Subcutaneous preadipocyte (primary cell): ENCODE measurements around a stretch of chr11.

DNA sequence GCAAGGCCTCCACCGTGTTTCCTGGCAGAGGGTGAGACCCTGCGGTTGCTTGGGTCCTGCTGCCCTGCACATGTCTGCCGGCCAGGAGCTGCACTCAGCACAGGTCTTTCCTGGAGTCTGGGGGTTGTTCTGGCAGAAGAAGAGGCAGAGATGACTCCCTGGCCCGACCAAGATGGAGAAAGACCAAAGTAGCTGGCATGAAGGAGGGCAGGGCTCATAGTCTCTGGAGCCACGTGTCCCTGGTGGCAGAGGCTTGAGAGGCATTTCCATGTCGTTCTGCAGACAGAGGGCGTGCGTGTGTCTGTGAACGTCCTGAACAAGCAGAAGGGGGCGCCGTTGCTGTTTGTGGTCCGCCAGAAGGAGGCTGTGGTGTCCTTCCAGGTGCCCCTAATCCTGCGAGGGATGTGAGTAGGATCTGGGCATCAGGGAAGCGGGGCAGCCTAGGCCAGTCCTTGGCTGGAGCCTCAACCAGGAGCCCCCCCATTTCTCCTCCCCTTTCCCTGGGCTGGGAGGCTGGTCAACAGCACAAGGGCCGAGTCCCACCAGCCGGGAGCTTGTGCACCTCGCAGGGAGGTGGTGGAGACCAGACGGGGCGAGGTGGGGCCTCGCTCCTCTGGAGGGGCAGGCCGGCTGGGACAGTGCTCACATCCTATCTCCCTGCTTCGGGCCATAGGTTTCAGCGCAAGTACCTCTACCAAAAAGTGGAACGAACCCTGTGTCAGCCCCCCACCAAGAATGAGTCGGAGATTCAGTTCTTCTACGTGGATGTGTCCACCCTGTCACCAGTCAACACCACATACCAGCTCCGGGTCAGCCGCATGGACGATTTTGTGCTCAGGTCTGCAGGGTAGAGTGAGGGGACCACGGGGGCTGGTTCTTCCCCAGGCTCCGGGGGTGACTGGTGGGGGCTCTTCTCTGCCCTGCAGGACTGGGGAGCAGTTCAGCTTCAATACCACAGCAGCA, 2.9 kb downstream of the SIDT2 start:
- CAGE, long polyA plus RNA, result no peak

- CAGE, long polyA plus RNA, result no peak
These were observed 10.7 kb downstream of the PCSK7 start for GRCh38 chr11:117220974-117221686.

- CAGE, long polyA plus RNA, result no peak
These were observed 15.4 kb downstream of the BACE1 start for GRCh38 chr11:117300639-117301045.

- CAGE, long polyA plus RNA, result no peak
These were observed 7.7 kb downstream of the FXYD2 start for GRCh38 chr11:117816796-117817221.

DNA sequence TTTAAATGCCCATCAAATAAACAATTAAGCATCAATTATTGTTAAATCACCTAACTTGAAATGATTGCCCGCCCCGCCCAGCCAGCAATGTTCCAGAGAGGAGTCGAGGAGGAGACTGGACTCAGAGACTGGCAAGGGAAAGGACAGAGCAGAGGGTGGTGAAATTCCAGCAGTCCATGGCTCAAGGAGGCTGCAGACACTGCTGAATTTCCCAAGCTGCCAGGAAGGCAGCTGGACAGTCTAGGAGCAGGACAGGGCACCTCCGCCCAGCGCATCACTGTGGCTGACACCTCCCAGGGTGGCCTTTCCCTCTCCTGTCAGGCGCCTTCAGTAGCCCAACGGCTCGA, 7.4 kb downstream of the FXYD6 start:
- CAGE, long polyA plus RNA, result no peak

DNA sequence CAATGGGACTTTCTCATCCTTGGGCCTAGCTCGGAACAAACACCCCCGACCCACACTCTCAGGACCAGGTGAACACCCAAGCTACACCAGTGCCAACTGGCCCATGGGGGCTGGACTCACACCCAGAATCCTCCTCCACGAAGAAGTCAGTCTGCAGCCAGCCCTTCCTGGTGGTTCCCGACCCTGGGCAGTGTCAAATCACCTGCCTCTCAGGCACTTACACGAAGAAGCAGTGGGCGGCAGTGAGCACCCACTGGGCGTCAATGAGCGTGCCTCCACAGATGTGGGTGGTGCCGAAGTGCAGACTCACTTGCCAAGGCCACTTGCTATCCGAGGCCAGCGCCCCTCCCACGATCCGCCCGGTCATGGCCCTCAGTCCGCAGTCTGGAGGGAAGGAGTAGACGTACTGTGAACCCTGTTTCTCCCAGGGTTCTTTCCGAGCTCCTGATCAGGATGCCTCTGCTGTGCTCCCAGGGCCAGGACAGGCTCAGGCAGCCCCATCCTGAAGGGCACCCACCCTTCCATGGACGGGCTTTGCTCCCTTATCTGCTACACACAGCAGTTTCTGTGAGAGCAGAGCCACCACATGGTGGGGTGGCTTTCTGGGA, 19.5 kb downstream of the TMPRSS13 start:
- CAGE, long polyA plus RNA, result no peak

GRCh38 chr11:117946814-117947233, 17.6 kb upstream of the TMPRSS13 start:
- CAGE, long polyA plus RNA, result no peak

DNA sequence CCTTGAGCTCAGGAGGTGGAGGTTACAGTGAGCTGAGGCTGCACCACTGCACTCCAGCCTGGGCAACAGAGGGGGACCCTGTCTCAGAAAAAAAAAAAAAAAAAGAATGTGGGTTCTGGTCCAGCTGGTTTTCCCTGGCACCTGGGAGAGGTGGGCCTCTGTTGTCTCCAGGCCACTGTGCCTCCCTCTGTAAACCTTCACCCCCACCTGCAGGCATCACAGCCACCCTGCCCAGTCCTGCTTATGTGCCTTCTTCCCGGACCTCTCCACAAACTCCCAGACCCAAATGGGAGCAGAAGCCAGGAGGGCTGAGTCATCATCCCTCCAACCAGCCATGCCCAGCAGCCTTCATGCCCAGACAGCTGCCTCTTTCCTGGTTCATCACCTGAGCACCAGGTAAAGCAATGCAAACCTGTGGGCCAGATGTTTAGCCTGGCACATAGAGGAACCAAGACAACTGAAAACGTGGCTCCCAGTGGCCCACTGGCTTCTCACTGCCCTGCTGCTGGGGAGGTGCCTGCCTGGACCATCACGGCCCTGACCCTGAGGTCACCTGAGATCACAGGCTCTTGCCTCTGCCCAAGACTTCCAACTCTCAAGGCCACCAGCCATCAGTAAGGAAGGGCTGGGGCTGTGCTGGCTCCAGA, 2.1 kb upstream of the TMPRSS4 start:
- CAGE, long polyA plus RNA, result no peak

- CAGE, long polyA plus RNA, result no peak
These were observed 6.7 kb downstream of the SCN4B start for GRCh38 chr11:118145937-118146392.

DNA sequence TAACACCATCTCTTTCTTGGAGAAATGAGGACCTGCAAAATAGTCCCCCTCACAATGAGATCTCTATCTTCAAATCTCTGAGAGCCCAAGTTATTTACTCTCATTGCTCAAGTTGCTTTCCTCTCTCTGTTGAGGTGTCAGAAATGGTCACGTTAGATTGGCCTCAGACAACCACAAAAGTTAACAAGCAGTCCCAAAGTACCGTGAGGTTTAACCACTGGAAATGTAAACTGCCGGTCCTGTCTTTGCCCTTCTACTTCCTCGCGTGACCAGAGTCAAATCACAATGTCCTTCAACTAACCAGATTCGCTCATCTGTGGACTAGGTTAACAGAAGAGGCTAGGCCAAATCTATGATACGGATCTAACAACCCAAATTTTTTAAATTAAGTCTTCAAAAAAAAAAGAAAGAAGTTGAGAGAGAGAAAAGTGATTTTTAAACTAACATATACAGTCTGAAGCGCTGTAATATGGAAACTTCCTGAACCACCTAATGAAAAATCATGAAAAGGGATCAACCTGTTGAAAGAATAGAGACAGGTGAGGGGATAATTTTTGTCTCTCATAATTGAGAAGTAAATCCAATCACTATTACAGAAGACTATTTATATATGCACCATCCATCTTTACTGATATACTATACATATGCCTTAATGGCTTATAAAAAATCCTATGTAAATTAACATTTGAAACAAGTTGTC, 3.2 kb upstream of the JAML start:
- CAGE, long polyA plus RNA, result no peak

- CAGE, long polyA plus RNA, result no peak
These were observed 4.0 kb downstream of the CD3D start for GRCh38 chr11:118338433-118339021.

- CAGE, long polyA plus RNA, result no peak
These were observed 35.2 kb downstream of the KMT2A start for GRCh38 chr11:118471505-118471928.

GRCh38 chr11:118503571-118505017, 23.2 kb upstream of the TTC36 start:
- CAGE, long polyA plus RNA, result no peak

- CAGE, long polyA plus RNA, result no peak
These were observed 3.2 kb upstream of the TTC36 start for GRCh38 chr11:118523601-118524866.

- CAGE, long polyA plus RNA, result no peak
These were observed 3.3 kb downstream of the TMEM25 start for GRCh38 chr11:118533846-118535069.

DNA sequence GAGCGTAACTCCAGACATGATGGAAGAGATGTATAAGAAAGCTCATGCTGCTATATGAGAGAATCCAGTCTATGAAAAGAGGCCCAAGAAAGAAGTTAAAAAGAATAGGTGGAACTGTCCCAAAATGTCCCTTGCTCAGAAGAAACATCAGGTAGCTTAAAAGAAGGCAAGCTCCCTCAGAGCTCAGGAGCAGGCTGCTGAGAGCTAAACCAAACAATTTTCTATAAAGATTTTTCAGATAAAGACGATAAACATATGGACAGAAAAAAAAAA, 4.4 kb downstream of the IFT46 start:
- CAGE, long polyA plus RNA, result no peak

DNA sequence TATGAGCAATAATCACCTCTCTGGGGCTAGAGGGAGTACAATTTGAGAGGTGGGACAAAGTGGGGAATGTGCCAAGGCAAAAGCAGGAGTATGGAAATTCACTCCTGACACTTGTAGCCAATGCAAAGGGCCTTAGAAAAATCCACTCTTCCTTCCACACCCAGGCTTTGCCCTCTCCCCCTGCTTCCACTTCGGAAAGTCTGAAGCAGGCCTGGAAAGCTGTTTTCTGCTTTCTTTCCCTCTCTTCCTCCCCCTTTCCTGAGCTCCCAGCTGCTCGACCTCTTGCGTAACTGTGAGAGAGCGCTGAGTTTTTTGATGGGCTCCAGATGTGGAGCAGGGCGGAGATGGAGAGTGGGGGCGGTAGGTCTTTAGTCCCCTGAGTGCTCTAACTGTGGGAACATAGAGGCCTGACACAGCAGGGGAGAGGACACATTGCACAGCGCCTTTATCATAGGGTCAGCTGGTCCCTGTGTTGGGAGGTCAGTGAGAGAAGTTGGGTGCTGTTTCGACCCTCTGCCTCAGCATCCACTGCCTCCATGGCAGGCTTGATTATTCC, 2.0 kb upstream of the PHLDB1 start:
- CAGE, long polyA plus RNA, result no peak

DNA sequence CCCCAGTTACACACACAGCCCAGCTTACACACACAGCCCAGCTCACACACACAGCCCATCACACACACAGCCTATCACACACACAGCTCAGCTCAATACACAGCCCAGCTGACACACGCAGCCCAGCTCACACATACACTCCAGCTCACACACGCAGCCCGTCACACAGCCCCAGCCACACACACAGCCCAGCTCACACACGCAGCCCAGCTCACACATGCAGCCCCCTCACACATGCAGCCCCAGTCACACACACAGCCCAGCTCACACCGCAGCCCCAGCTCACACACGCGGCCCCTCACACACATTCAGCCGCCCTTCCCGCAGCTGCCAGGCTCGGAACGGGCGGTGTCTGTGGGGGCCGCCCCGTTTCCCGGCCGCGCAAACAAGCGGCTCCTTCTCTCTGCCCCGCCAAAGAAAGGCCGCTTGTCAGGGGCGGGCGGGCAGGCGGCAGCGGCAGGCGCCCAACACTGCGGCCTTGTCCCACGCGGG, 1.9 kb downstream of the PHLDB1 start:
- CAGE, long polyA plus RNA, result no peak

DNA sequence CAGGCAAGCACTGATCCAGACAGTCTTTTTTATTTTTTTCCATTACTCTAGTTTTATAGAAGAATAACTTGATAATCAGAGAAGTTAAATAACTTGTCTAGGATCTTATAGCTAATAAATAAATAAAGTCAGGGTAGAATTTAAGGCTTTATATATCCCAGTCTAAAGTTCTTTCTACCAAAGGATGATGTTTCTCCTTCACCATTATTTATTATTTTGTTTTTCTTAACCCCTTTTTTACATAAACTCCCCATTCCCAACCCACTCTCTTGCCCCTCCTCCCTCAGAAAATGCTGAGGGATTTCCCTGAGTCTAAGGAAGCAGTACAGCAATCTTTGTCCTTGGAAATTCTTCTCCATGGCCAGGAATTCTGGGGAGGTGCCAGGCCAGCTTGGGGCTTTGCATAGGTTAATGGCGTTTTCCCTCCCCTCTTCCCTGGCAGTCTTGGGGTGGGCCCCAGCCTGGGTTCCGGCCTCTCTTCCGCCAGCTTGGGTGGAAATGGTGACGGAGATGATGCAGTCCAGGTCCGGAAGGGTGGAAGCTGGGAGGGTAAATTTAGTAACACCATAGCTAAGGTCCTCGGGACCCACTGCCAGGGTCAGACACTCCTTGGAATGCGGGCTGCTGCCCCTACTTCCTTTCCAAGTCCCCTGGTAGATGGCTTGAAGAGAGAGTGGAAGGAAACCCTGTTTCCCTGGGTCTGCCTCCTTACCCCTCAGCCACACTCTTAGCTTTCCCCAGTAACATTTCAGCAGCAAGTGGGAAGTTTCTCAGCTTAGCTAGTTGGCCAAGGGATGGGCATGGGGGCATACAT, 4.9 kb downstream of the PHLDB1 start:
- CAGE, long polyA plus RNA, result no peak

GRCh38 chr11:118629556-118630216, 22.3 kb downstream of the PHLDB1 start:
- CAGE, long polyA plus RNA, result no peak